Spleen (tissue), 7 donors: ENCODE data around the gene HUS1.

GRCh38 chr7:47622108-47622852, 40.4 kb upstream of the TNS3 start:
- PRO-cap, 4 experiments, result peak in 1 of 4 experiments; most common minus-strand start chr7:47622322 (in 1)
- RAMPAGE, long total RNA, 4 experiments, result start-site peak on the minus strand in 1 of 4 experiments, at chr7:47622328-47622335 at its widest, 28 reads per replicate

DNA sequence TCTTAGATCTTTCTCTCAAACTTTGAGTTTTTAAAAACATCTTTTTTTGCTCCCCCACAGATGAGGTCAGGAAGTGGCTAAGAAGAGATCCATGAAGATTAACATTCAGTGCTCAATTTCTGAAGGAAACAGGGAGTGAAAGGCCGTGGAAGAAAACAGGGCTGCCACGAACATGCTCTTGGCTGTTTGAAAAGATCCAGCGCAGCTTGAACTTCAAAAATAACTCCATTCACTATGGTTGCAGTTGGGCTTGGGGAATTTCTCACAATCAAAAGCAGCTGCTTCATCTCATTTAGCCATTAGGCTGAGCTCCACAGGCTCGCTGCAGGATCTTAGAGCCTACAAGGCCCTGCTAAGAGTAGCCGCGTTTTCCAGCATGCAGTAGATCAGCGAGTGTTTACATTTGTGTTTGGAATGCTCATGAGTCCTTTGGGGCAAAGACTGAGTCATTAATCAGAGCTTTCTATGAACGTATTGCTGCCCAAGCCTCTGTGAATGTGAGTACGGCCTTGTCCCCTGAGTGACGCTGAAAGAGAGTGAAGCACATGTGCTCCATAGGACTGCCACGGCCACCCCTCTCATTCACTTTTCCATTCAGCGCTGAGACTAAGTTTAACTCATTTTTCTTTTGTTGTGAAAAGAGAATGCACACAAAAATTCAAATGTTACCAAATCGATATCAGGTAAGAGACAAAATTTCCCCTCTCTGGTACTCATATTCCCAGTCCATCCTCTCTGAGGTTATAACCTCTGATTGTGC, 41.3 kb upstream of the TNS3 start:
- PRO-cap, 4 experiments, result peak in 1 of 4 experiments; most common plus-strand start position 115 of the sequence (in 1)
- RAMPAGE, long total RNA, 4 experiments, result no peak in any of the 4 experiments

DNA sequence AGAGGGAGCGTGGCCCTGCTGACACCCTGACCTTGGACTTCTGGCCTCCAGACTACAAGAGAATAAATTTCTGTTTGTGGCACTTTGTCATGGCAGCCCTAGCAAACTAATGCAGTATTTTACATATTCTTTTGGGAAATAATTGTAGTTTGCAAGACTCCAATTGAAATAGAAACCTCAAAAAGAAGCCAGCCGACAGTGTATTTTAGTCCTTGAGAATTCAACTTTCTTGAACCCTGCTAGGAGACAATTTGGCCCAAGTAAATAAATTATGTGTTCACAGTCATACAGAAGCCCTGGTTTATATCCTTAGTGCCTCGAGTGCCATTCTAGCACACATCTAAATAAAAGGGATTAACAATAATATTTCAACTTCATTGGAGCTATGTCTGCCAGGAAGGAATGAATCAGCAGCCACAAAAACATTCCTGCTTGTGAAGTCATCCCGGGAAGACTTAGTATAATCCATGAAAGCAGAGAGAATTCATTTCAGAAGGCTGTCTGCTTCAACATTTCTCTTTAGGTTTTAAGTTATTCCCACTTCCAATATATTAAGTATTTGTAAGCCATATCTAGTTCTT, 164.4 kb downstream of the PKD1L1 start:
- PRO-cap, 4 experiments, result no peak in any of the 4 experiments
- RAMPAGE, long total RNA, 4 experiments, result no peak in any of the 4 experiments

DNA sequence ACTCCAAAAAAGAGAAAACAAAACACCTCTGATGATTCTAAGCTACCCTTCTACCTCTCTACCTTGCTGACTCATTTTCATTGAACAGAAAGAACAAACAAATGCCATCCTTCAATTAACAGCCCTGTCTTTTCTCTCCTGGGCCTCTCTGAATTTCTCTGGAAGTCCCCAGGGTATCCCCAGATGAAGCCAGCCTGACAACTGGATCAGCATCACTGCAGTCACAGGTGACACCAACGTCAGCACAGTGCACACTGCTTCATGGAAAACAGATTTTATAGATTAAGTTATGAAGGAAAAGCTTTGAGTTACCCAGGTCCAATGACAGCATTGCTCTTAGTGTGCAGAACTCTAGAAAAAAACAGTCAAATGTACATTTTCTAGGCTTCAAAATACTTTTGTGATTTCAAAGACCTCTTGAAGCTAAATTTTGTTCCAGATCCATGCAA, 5.6 kb downstream of the HUS1 start:
- PRO-cap, 4 experiments, result no peak in any of the 4 experiments
- RAMPAGE, long total RNA, 4 experiments, result no peak in any of the 4 experiments

- PRO-cap, 4 experiments, result peak in 4 of 4 experiments; most common plus-strand start chr7:47979377 (in 2); most common minus-strand start chr7:47979529 (in 3)
- RAMPAGE, long total RNA, 4 experiments, result start-site peak on the minus strand in 4 of 4 experiments, at chr7:47979525-47979625 at its widest, 271 to 438 reads per replicate
These were observed at the start of gene HUS1 for GRCh38 chr7:47978960-47979846. TSS of gene HUS1 (minus strand) at chr7:47979615.

GRCh38 chr7:47991654-47992387, 12.4 kb upstream of the HUS1 start:
- PRO-cap, 4 experiments, result peak in 4 of 4 experiments; most common plus-strand start chr7:47991957 (in 2); most common minus-strand start chr7:47991893 (in 2)
- RAMPAGE, long total RNA, 4 experiments, result no peak in any of the 4 experiments

DNA sequence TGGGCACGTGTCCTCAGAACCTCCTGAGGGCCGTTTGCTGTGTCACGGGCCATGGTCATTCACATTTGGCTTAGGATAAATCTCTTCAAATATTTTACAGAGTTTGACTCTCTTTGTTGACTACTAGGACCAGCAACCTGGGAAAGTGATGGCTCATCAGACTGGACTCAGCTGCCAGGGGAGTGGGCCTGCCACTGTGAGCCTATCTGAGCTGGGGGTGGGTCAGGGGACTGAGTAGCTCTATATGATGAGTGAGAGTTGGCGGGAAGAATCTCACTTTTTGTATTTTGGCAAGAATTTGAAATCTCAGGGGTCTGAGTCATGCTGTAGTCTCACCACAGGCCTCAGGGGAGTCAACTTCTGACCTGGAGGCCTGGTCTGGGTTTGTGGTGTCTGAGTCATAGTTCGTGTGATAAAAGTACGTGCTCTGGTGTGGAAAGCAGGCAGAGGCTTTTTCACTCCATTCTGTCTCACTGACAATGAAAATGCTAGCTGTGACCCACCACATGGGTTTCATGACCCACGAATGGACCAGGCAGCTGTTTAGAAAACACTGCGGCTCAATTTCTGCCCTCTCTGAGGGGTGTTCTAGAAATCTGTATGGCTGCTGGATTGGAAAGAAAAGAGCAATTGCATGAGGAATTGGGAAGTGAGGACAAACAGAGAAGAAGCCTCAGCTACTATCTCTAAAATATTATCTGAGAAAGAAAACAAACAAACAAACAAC, 4.1 kb upstream of the UPP1 start:
- PRO-cap, 4 experiments, result no peak in any of the 4 experiments
- RAMPAGE, long total RNA, 4 experiments, result no peak in any of the 4 experiments

DNA sequence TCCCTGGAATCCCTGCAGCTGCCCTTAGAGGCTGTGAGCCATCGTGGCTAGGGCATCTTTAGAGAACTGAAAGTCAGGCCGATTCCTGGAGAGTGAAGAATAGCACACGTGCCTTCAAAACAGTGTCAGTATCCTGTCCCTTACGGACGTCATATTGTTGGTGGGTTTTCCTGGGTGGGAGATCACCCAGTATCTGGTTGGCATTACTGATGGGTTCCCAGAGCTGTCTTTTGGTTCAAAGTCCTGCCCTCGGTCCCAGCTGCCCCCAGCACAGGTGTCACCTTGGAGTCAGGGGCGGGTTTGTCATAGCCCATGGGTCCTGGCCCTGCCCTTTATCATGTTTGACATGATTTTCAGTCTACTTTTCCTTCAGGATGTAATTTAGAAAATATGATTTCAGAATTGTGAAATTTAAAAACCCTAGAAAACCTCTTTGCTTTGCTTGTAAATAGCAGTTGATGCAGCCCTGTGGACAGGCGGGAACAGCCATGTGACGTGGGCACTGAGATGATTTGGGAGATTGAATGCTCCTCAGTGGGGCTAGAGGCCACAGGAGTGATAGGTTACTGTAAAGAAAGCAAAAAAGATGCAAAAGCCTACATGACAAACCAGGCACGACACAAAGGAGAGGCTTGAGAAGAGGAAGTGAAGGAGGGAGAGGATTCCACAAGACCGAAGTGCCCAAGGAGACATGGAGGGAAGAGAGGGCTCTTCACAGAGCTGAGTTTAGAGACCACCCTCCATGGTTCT, 25.5 kb downstream of the IKZF1 start:
- PRO-cap, 4 experiments, result peak in 2 of 4 experiments; most common plus-strand start position 241 of the sequence (in 1); most common minus-strand start position 68 of the sequence (in 1)
- RAMPAGE, long total RNA, 4 experiments, result no peak in any of the 4 experiments

DNA sequence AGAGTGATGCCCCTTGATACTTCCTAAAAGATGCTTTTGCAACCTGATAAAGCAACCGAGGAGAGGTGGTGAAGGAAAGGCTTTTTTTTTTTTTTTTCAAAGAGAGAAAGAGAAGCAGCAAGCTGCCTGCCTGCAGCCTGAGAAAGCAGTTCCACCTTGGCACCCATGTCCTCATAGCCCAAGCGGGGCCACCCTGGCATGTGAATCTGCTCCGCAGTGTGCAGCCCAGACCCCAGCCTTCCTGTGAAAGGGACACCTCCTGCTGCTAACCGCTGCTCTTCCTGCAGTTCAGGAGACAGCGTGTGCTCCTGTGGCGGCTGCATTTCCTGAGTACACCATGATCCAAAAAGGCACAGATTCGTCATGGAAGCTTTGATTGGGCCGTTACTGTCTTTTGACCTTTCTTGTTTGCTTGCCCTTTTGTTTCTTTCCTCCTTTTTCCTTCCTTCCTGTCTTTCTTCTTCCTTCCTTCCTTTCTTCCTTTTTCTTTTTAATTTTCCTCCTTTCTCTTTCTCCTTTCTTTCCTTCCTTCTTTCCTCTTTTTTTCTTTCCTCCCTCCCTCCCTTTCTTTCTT, 38.1 kb downstream of the IKZF1 start:
- PRO-cap, 4 experiments, result peak in 2 of 4 experiments; most common plus-strand start position 57 of the sequence (in 1); most common minus-strand start position 147 of the sequence (in 1)
- RAMPAGE, long total RNA, 4 experiments, result no peak in any of the 4 experiments

DNA sequence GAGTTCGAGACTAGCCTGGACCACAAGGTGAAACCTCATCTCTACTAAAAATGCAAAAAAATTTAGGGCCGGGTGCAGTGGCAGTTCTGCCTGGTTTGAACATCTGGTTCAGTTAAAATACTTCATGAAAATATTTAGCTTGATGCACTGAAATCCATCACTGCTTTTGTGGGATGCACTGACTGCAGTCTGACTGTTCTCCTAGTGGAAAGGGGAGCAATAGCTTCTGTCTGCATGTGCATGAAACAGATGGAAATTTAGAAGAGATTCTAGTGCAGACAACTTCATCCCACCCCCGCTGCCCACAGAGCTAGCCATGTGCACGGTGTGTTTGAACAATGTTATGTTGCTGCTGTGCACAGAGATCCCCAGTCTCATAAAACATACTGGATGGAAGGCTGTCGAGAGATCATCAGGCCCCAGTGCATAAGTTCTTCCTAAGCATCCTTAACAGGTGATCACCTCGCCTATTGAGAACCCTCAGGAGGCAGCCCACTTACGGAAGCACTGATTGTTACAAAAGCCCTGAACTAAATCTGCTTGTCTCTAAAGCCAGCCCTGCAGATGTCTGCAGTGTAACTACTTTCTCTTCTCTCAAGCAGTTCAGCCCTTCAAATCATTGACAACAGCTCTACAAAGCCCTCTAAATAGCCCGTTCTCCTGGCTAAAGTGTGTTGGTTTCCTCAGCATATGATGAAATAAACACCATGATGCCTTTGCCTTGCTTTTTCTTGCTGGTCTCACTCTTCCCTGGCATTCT, 41.5 kb downstream of the IKZF1 start:
- PRO-cap, 4 experiments, result peak in 1 of 4 experiments; most common plus-strand start position 549 of the sequence (in 1)
- RAMPAGE, long total RNA, 4 experiments, result no peak in any of the 4 experiments

- PRO-cap, 4 experiments, result peak in 2 of 4 experiments; most common plus-strand start chr7:50352580 (in 1); most common minus-strand start chr7:50352424 (in 1)
- RAMPAGE, long total RNA, 4 experiments, result no peak in any of the 4 experiments
These were observed 47.8 kb downstream of the IKZF1 start for GRCh38 chr7:50352261-50352800.

- PRO-cap, 4 experiments, result no peak in any of the 4 experiments
- RAMPAGE, long total RNA, 4 experiments, result no peak in any of the 4 experiments
These were observed 46.8 kb upstream of the FIGNL1 start for GRCh38 chr7:50496961-50497375.

GRCh38 chr7:50615101-50615802, 50.0 kb upstream of the DDC start:
- PRO-cap, 4 experiments, result no peak in any of the 4 experiments
- RAMPAGE, long total RNA, 4 experiments, result no peak in any of the 4 experiments

DNA sequence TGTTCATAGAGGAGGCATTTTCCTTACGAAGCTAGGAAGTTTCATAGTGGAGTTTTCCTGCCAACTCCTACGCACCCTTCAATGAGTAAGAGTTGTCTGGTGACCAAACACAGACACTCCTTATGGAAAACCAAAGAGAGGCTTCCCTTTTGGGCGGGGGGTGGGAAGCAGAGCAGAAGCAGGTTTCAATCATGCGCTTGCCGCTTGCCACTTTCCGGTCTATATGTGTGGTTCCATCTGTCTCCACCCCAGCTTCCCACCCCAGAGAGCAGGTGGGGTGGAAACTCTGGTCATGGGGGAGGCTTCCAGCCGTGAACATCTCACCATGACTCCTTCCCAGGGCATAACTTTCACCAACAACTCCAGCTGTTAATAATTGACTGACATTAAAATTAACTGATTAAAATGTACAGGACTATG, 68.8 kb upstream of the GRB10 start:
- PRO-cap, 4 experiments, result no peak in any of the 4 experiments
- RAMPAGE, long total RNA, 4 experiments, result no peak in any of the 4 experiments

- PRO-cap, 4 experiments, result no peak in any of the 4 experiments
- RAMPAGE, long total RNA, 4 experiments, result no peak in any of the 4 experiments
These were observed 116.3 kb upstream of the GRB10 start for GRCh38 chr7:50898994-50899342.

GRCh38 chr7:51241796-51242143, 74.8 kb downstream of the COBL start:
- PRO-cap, 4 experiments, result no peak in any of the 4 experiments
- RAMPAGE, long total RNA, 4 experiments, result no peak in any of the 4 experiments

GRCh38 chr7:51315085-51315800, 1.4 kb downstream of the COBL start:
- PRO-cap, 4 experiments, result no peak in any of the 4 experiments
- RAMPAGE, long total RNA, 4 experiments, result no peak in any of the 4 experiments

DNA sequence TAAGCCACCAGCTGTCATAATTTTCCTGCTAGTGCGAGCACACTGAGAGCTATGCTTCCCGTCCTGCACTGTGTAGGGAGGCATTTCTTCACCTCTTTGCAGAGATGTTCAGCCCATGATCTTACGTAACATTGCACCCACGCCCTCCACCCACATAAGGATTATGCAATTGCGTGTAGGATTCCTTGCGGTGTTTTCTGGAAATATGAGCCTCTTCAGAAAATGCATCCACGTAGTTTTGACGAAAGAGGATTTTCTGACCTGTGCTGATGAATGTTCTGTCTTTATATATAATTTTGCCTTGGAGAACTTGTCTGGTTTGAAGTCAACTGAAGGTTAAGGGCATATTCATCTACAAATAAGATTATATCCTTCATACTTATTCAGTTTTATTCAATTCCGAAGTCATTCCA, 8.0 kb upstream of the COBL start:
- PRO-cap, 4 experiments, result no peak in any of the 4 experiments
- RAMPAGE, long total RNA, 4 experiments, result no peak in any of the 4 experiments

DNA sequence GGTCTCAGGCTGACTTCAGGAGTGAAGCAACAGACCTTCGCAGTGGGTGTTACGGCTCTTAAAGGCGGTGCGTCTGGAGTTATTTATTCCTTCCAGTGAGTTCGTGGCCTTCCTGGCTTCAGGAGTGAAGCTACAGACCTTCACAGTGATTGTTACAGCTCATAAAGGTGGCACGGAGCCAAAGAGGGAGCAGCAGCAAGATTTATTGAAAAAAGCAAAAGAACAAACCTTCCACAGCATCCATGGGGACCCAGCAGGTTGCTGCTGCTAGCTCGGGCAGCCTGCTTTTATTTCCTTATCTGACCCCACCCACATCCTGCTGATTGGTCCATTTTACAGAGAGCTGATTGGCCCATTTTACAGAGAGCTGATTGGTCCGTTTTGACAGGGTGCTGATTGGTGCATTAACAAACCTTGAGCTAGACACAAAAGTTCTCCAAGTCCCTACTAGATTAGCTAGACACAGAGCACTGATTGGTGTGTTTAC, 605.0 kb upstream of the POM121L12 start:
- PRO-cap, 4 experiments, result no peak in any of the 4 experiments
- RAMPAGE, long total RNA, 4 experiments, result no peak in any of the 4 experiments

GRCh38 chr7:52874145-52874344, 161.4 kb upstream of the POM121L12 start:
- PRO-cap, 4 experiments, result no peak in any of the 4 experiments
- RAMPAGE, long total RNA, 4 experiments, result no peak in any of the 4 experiments